HT-29 (cell line): ENCODE data around the genes TMEM171, HEXB and IQGAP2.

DNA sequence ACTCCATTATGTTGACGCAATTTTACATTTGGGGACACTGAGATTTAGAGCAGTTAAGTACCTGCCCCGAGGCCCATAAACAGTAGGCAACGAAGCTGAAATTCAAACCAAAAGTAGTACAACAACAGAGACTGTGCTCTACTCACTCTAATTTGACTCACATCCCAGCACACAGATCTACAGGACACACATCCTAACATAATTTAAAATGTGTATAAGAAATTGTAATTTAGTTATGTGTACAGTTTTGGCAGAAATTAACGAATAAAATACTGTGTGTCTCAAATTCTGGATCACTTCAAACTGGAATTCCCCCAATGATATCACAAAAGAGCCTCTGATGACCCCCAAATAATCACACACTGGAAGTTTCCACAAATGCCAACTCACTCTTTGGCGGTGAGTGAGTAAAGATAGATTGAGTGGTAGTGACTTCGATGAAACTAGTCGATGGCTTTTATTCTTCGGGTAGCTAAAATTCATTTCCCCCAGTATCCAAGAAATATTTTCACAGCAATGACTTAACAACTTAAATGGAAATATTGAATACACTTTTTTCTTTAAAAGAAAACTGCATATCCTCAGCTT, 2.3 kb downstream of the ZNF366 start:
- RAMPAGE, long total RNA, result no peak

- RAMPAGE, long total RNA, result no peak
These were observed 988 bp upstream of the TNPO1 start for GRCh38 chr5:72815488-72815858.

- RAMPAGE, long total RNA, result no peak
These were observed at the start of gene TMEM171 for GRCh38 chr5:73120233-73120934. TSS of gene TMEM171 (plus strand) at chr5:73120575.

- RAMPAGE, long total RNA, result no peak
These were observed 2.8 kb upstream of the FOXD1 start for GRCh38 chr5:73451364-73451870.

DNA sequence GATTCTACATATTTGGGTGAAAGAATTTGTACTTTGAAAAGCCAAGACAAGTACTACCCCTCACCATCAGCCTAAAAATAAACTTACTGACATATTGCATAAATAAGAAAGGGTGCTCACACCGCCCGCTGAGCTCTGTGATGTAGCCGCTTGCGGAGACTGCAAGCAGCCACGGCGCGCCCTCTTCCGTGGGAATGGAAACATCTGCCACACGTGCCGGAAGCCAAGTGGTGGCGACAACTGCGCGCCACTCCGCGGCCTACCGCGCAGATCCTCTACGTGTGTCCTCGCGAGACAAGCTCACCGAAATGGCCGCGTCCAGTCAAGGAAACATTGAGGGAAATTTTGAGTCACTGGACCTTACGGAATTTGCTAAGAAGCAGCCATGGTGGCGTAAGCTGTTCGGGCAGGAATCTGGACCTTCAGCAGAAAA, 10.3 kb downstream of the BTF3 start:
- RAMPAGE, long total RNA, result no peak

DNA sequence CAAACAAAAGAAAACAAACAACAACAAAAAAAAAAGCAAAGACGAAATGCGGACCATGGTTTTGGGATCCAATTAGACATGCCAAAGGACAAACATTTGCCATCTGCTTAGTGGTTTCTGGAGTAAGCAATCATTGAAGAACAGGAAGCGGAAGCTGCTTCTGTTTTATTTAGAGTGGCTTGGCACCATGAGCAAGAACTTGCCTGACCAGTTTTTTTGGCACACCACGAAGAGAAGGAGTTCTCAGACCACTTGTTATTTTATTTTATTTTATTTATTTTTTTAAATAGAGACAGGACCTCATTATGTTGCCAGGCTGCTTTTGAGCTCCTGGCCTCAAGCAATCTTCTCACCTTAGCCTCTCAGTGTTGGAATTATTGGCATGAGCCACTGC, 17.0 kb downstream of the BTF3 start:
- RAMPAGE, long total RNA, result no peak

DNA sequence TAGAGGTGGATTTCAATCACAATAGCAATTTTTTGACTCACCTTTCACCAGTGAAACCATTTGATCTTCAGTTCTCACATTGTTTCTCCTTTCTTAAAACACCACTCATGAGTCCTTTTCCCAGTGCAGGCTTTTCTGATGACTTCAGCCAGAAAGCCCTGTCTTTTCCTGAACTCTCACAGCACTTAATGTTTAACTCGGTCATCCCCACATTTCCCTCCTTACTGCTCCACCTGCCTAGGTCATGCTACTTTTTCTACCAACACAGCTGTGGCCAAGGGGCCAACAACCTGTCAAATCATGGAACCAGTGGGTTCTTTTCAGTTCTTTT, 37.9 kb downstream of the ARHGEF28 start:
- RAMPAGE, long total RNA, result no peak

GRCh38 chr5:73900778-73901469, 274.9 kb downstream of the ARHGEF28 start:
- RAMPAGE, long total RNA, result no peak

GRCh38 chr5:74257509-74258169, 382.9 kb downstream of the ENC1 start:
- RAMPAGE, long total RNA, result no peak

- RAMPAGE, long total RNA, result no peak
These were observed 207.0 kb downstream of the ENC1 start for GRCh38 chr5:74433053-74434366.

DNA sequence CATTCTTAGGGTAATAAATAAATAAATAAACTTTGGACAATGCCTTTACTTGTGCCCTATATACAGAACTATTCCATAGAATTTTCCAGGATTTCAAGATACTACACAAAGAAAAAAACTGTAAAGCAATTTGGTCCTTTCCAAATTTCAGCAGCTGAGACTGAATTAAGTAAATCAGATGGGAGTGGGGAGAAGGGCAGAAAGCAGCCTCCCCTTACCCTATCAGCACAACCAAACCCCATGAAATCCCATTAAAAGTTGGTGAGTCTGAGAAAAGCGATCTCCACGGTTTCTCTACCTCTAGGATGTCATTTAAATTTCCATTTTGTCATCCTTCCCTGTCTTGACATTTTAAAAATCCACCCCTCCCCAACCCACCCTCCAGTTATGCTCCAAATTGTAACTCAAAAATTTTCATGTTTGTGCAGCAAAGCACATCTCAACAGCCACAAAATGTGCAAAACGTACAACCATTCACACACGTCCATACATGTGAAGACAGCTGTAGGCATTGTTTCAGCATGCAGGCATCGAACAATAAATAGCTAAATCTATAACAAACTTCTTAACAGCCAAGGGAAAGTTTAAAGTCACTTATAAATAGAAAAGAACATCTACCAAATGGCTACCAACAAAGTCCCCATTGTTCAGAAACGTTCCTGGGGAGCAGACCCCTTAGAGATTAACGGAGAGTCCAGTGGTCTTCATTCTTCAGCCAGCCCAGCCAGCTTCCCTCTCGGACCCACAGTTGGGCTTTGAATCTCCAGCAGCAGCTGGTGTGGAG, 11.5 kb downstream of the ENC1 start:
- RAMPAGE, long total RNA, result no peak

- RAMPAGE, long total RNA, result no peak
These were observed at the start of gene HEXB for GRCh38 chr5:74684834-74685910. TSS of gene HEXB (plus strand) at chr5:74685233.

GRCh38 chr5:74707248-74707734, 22.3 kb downstream of the HEXB start:
- RAMPAGE, long total RNA, result no peak

GRCh38 chr5:74767544-74768116, 581 bp downstream of the NSA2 start:
- RAMPAGE, long total RNA, result no peak

GRCh38 chr5:74867016-74867215, 729 bp upstream of the FAM169A start:
- RAMPAGE, long total RNA, result no peak

DNA sequence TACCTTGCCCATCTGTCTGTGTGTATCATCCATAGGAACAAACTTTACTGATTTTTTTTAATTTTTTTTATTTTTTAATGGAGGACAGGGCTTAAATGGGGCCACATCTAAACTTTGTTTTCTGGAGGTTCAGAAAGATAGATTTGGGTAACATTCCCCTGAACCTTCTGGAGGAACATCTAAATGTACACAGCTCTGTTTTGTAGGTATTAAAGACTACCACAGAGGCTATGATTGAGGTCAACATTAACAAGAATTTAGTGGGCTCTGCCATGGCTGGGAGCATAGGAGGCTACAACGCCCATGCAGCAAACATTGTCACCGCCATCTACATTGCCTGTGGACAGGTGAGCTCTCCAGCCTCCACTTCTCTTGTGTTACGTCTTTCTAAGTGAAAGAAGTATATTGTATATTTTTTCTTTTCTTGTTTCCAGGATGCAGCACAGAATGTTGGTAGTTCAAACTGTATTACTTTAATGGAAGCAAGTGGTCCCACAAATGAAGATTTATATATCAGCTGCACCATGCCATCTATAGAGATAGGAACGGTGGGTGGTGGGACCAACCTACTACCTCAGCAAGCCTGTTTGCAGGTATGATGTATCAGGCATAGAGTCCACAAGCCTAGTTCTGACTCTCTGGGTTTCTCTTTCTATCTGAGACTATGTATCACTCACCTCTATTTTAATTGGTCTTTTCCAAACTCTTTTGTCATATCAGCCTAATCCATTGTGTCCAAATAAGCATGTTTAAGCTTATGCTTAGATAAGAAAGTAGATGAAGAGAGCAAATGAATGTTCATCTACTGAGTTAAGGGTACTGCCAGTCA, 22.2 kb downstream of the HMGCR start:
- RAMPAGE, long total RNA, result no peak

- RAMPAGE, long total RNA, result no peak
These were observed 44.5 kb upstream of the ANKDD1B start for GRCh38 chr5:75566543-75567345.

GRCh38 chr5:76136340-76136609, 53.1 kb downstream of the SV2C start:
- RAMPAGE, long total RNA, result no peak

DNA sequence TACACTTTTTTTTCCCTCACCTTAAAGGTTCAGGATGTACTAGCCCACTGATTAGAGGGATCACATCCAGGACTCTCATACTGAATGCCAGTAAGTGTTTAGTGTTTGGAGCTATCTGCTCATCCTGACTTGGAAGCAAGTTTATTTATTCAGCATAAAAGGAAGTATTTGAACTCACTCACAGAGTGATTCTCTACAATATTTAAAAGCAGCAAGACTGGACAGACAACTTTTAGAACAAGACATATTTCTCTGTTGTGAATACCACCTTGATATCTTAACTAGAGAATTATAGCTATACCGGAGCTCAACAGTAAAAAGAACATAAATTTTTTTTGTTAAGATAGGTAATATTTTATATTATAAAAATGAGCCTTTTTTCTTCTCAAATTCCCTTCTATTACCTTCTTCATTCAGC, 14.8 kb upstream of the IQGAP2 start:
- RAMPAGE, long total RNA, result no peak

- RAMPAGE, long total RNA, result no peak
These were observed at the start of gene IQGAP2 for GRCh38 chr5:76402848-76403735. TSS of gene IQGAP2 (plus strand) at chr5:76403285.